ENCODE data around the genes ENSG00000269825 and MYADM.

DNA sequence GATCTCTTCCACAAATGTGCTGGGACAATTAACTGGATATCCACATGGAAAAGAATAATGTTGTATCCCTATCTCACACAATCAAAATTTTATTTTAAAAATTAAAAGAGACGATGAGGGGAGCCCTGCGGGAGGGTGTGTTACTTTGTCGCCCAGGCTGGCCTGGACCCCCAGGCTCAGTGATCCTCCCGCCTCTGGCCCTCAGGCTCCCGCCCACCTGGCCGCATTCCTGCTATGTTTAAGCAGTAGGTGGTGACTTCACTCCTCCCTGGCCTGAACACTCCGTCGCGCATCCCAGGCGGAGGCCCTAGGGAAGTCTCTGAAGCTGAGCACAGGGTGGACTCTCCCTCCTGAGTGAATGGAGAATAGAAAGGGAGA is 534 bp upstream of the ZNF701 start:
- RAMPAGE, total RNA: no peak

- RAMPAGE, total RNA: no peak
Observed at GRCh38 chr19:52689568-52690205, 609 bp downstream of the ENSG00000269825 start.

- RAMPAGE, total RNA: no peak
Observed at GRCh38 chr19:52690206-52690812, at the start of gene ENSG00000269825. Gene ENSG00000269825 (minus strand): TSS chr19:52690496.

- RAMPAGE, total RNA: no peak
Observed at GRCh38 chr19:52725614-52726334, 9.1 kb downstream of the ZNF611 start.

DNA sequence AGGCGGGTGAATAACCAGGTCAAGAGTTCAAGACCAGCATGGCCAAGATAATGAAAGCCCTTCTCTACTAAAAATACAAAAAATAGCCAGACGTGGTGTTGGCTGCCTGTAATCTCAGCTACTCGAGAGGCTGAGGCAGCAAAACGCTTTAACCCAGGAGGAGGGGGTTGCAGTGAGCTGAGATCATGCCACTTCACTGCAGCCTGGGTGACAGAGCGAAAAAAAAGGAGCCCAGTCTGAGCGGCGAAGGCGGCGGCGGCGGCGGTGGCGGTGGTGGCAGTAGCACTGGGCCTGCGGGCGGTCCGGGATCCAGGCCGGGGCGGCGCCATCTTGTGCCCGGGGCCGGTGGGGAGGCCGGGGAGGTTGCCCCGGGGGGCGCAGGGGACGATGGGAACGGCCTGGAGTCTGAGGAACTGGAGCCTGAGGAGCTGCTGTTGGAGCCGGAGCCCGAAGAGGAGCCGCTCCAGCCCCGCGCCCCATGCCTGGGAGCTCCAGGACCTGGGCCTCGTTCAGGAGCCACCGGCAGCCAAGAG is 11.8 kb downstream of the ZNF28 start:
- RAMPAGE, total RNA: no peak

DNA sequence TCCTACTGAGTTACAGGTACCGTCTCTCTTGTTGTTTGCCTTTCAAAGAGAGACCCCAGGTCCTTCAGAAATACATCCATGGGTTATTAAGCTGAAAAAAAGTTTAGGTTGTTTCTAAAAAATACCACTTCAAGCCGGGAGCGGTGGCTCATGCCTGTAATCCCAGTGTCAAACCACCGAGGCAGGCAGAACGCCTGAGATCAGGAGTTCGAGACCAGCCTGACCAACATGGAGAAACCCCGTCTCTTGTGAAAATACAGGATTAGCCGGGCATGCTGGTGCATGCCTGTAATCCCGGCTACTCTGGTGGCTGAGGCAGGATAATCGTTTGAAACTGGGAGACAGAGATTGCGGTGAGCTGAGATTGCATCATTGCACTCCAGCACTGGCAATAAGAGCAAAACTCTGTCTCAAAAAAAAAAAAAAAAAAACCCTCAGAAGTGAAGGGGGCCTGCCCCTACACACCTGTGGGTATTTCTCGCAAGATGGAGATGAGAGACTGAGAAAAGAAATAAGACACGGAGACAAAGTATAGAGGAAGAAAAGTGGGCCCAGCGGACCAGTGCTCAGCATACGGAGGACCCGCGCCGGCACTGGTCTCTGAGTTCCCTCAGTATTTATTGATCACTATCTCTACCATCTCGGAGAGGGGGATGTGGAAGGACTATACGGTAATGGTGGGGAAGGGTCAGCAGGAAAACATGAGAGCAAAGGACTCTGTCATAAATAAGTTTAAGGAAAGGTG is 18.4 kb downstream of the ZNF816 start:
- RAMPAGE, total RNA: no peak

DNA sequence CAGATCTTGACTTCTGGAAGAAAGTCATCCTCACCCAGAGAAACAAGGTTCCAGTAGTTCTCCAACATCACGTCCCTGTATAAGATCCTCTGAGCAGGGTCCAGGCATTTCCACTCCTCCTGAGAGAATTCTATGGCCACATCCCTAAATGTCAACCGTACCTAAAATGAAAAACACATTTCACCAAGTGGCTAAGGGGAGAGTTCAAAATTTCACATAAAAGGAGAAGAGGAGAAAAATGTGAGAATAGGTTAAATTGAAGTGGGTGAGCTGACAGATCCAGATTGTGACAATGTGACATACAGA is 28.2 kb downstream of the ZNF160 start:
- RAMPAGE, total RNA: no peak

DNA sequence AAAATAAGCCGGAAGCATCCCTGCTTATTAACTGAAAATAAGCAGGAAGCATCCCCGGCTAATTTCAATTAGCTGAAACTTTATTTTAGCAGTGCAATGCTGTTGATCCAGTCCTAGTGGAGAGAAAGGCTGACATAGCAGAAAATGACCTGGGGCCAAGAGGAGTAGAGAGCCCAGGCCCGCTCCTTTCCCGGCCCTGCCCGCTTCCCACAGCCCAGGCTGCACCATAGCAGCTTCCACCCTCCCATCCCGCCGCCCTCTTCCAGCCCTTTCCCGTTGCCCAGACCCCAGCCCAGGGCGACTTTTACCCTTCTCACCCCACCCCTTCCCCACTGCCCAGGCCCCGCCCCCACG is 8.5 kb downstream of the ZNF160 start:
- RAMPAGE, total RNA: no peak

- RAMPAGE, total RNA: no peak
Observed at GRCh38 chr19:53538510-53538893, 557 bp downstream of the ZNF331 start.

DNA sequence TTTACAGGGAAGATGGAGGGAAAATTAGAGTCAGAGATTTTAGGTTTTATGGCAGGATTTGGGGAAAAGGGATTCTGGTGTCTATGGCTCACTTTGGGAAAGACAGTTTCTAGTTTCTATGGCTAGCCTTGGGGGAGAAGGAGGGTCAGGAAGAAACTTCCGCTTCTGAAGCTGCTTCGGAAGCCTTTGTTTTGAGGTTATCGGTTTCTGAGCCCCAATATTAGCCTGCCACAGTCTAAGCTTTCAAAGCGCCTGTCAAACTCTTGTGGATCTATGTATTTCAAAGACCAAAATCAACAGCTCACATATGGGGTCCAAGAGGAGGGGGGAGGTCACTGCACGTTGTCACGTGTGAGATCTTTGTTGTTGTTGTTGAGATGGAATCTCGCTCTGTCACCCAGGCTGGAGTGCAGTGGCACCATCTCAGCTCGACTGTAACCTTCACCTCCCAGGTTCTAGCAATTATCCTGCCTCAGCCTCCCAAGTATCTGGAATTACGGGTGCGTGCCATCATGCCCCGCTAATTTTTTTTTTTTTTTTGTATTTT is 18.7 kb upstream of the DPRX start:
- RAMPAGE, total RNA: no peak

- RAMPAGE, total RNA: no peak
Observed at GRCh38 chr19:53809810-53810304, 14.3 kb downstream of the NLRP12 start.

DNA sequence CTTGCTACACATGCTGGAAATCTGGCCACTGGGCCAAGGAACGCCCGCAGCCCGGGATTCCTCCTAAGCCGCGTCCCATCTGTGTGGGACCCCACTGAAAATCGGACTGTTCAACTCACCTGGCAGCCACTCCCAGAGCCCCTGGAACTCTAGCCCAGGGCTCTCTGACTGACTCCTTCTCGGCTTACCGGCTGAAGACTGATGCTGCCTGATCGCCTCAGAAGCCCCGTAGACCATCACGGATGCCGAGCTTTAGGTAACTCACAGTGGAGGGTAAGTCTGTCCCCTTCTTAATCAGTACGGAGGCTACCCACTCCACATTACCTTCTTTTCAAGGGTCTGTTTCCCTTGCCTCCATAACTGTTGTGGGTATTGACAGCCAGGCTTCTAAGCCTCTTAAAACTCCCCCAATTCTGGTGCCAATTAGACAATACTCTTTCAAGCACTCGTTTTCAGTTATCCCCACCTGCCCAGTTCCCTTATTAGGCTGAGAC is 9.8 kb upstream of the NLRP12 start:
- RAMPAGE, total RNA: no peak

DNA sequence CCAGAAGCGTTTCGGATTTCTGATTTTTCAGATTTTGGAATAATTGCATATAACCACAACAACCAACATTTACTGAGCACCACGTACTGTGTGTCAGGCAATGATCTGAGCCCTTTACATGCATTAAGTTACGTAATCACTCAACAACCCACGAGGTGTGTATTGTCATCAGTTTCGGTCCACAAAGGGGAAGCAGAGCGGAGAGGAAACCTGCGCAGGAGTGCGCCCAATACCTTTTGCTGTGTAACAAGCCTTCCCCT is 20.7 kb upstream of the NLRP12 start:
- RAMPAGE, total RNA: no peak

DNA sequence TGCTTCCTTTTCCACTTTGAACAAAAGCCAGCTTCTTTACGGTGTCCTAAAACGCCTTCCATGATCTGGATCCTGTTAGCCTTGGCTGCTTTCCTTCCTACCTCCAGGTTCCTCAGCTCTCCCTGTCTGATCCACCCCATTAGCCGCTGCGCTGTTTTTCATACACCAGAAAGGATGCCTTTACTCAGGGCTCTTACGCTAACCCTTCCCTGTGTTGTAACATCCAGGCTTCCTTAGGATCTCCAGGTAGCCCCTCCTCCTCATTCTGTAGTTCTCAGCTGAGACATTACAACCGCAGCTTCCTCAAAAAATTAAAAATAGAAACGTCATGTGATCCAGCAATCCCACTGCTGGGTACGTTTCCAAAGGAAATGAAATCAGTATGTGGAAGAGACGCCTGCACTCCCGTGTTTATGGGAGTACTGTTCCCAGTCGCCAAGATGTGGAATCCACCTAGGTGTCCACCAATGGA is 18.5 kb upstream of the MYADM start:
- RAMPAGE, total RNA: no peak

- RAMPAGE, total RNA: start-site peak on the plus strand at chr19:53867876-53867928, 110 and 268 reads in 2 replicates
Observed at GRCh38 chr19:53867794-53868247, at the start of gene MYADM. Gene MYADM (plus strand): TSS chr19:53867883.

GRCh38 chr19:53981928-53982603 is 9.4 kb upstream of the CACNG6 start:
- RAMPAGE, total RNA: no peak

- RAMPAGE, total RNA: no peak
Observed at GRCh38 chr19:54107986-54108431, 5.4 kb downstream of the NDUFA3 start.

- RAMPAGE, total RNA: no peak
Observed at GRCh38 chr19:54109283-54109987, 6.0 kb downstream of the TFPT start.

- RAMPAGE, total RNA: no peak
Observed at GRCh38 chr19:54142595-54143365, 5.2 kb downstream of the CNOT3 start.

DNA sequence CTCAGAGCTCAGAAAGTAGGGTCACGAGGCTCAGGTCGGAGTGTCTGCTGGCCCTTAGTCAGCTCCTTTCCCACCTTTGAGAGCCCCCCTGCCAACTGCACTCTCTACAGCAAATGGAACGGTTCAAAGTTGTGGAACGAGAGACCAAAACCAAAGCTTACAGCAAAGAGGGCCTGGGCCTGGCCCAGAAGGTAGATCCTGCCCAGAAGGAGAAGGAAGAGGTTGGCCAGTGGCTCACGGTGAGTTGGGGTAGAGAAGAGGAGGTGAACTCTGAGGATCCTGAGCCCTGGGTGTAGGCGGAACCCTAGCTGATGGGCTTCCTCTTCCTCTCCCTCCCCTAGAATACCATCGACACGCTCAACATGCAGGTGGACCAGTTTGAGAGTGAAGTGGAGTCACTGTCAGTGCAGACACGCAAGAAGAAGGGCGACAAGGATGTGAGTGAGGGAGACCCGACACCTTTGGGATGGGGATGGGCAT is 6.4 kb downstream of the CNOT3 start:
- RAMPAGE, total RNA: no peak

Measured in foreskin keratinocyte (primary cell).